PFSK-1 (cell line): ENCODE measurements around the genes CORO7, SMIM22 and EEF2KMT.

- RRBS: 76% methylated on average over 13 of the region's 26 CpGs
Observed at GRCh38 chr16:4376070-4376627, 4.5 kb downstream of the VASN start.

DNA sequence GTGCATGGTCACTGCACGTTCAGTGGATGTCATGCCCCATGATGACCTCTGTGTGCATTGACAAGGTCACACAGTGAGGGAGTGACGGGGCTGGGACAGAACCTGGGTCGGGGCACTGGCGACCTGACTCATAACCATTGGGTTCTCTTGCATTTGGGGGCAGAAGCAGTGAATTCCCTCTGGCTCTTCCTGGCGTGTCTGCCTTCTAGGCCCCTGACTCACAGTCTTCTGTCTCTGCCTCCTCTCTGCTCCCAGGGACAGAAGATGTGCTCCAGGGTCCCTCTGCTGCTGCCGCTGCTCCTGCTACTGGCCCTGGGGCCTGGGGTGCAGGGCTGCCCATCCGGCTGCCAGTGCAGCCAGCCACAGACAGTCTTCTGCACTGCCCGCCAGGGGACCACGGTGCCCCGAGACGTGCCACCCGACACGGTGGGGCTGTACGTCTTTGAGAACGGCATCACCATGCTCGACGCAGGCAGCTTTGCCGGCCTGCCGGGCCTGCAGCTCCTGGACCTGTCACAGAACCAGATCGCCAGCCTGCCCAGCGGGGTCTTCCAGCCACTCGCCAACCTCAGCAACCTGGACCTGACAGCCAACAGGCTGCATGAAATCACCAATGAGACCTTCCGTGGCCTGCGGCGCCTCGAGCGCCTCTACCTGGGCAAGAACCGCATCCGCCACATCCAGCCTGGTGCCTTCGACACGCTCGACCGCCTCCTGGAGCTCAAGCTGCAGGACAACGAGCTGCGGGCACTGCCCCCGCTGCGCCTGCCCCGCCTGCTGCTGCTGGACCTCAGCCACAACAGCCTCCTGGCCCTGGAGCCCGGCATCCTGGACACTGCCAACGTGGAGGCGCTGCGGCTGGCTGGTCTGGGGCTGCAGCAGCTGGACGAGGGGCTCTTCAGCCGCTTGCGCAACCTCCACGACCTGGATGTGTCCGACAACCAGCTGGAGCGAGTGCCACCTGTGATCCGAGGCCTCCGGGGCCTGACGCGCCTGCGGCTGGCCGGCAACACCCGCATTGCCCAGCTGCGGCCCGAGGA, 9.3 kb downstream of the VASN start:
- RRBS: 95% methylated on average over 4 of the region's 57 CpGs

- RRBS: no CpG with 5 or more reads among the region's 11 CpGs
Observed at GRCh38 chr16:4385778-4386404, 14.2 kb downstream of the VASN start.

DNA sequence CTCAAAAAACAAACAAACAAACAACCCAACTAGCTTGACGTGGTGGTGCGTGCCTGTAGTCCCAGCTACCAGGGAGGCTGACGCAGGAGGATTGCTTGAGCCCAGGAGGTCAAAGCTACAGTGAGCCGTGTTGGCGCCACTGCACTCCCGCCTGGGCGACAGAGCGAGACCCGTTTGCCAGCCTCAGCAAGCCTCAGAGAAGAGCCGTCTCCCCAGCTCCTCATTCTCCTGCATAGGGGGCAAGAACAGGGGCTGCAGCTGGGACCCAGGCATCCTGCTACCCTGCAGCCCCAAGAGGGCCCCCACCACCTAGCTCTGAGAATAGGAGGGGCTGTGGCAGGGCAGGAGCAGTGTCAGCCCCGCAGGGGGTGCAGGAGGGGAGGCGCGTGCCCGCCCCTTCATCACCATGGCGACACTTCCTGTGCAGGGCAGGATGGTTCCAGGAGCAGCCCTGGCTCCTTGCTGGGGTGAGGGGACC, 19.9 kb downstream of the VASN start:
- RRBS: no CpG with 5 or more reads among the region's 15 CpGs

- RRBS: no CpG with 5 or more reads among the region's 16 CpGs
Observed at GRCh38 chr16:4412306-4413037, 3.9 kb downstream of the CORO7 start.

GRCh38 chr16:4416064-4416752, at the start of gene CORO7:
Gene CORO7 (minus strand): TSS chr16:4416596.
- RRBS: 1% methylated on average over 51 of the region's 88 CpGs

DNA sequence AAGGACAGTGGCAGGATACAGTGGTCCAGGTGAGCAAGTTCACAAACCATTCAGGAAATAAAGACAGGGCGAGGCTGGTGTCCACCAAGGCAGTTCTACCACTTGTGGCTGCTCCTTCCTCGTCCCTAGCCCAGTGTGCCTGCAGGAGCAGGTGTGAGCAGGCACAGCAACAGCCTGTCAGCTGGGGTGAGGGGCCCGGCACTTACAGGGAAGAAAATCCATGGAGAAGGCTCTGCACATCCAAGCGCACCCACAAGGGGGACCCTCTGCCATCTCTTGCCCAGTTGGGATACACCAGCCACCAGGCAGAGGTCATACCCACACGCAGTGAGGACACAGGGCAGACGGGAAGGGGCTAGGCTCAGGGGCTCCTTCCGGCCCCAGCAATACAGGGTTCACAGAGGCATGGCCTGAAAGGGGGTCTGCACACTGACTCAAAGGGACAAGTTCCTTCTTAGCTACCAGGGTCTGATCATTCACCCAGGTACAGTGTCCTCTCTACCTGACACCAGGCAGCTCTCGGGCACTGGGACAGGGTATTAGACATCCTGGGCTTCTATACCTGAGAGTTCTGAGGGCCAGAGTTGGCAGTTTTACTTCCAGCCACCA, 27.0 kb downstream of the CDIP1 start:
- RRBS: no CpG with 5 or more reads among the region's 8 CpGs

GRCh38 chr16:4537131-4538164, 1.1 kb downstream of the CDIP1 start:
- RRBS: 77% methylated on average over 18 of the region's 53 CpGs

- RRBS: 35% methylated on average over 4 of the region's 33 CpGs
Observed at GRCh38 chr16:4664499-4665629, 28.5 kb upstream of the NUDT16L1 start.

GRCh38 chr16:4677891-4678641, 15.3 kb upstream of the NUDT16L1 start:
- RRBS: no CpG with 5 or more reads among the region's 15 CpGs

DNA sequence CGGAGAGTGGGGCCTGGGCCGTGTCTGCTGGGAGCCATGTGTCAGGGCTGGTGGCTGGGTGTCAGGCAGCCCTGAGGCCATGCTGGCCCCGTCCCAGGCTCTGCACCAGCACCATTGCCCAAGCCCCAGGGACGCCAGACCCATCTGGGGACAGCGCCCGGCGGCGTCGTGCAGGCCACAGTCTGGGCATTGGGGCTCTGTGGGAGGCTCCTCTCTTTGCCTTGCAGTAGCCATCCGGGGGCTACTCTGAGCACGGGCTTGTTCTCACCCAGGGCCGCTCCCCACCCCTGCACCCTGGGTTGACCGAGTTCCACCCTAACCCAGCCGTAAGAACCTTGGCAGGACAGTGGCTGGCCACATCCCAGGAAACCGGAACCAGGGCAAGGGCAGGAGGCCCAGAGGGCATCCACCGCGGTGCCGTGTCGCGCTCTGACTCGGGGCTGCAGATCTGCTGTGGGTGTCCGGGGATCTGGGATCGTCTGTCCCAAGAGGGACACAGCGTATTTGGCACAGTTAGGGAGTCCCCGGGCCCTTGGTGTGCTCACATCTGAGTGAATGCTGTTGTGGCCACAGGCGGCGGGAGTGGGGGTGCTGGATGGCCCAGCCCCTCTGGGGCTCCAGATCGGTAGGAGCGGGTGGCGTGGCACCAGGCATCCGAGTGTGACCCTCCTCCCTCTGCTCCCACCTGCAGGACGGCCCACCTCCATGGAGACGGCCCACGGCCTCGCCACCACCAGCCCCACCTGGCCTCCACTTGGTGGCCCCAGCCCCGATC, 5.1 kb upstream of the NUDT16L1 start:
- RRBS: 92% methylated on average over 12 of the region's 36 CpGs

GRCh38 chr16:4795007-4795531, at the start of gene SMIM22:
Gene SMIM22 (plus strand): TSS chr16:4795369.
- RRBS: no CpG with 5 or more reads among the region's 8 CpGs

- RRBS: 10% methylated on average over 10 of the region's 42 CpGs
Observed at GRCh38 chr16:4801988-4802476, 401 bp downstream of the ROGDI start.

- RRBS: no CpG with 5 or more reads among the region's 1 CpG
Observed at GRCh38 chr16:4828997-4829475, 18.1 kb downstream of the GLYR1 start.

GRCh38 chr16:4884630-4885417, 37.5 kb downstream of the UBN1 start:
- RRBS: no CpG with 5 or more reads among the region's 31 CpGs

GRCh38 chr16:4910713-4910986, 26.3 kb downstream of the PPL start:
- RRBS: no CpG with 5 or more reads among the region's 10 CpGs

- RRBS: no CpG with 5 or more reads among the region's 4 CpGs
Observed at GRCh38 chr16:4976633-4977018, 18.5 kb downstream of the SEC14L5 start.

DNA sequence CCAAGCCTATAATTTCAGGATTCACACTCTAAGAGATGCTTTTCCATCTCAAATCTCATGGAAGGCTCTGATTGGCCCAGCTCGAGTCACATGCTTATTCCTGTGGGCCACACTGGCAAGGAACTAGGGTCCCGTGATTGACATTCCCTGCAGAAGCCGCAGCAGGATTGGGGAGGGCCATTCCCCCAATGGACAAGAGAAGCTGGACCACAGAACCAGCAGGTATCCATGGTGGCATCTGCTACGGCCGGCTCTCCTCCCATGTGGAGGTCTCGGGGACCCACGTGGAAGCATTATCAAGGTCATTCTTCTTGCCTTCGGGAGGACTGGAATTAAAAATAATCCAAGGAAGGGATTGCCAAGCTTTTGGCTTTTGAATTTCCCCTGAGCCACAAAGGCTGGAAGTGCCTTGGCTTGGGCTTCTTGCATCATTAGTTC, 16.2 kb downstream of the NAGPA start:
- RRBS: no CpG with 5 or more reads among the region's 8 CpGs

DNA sequence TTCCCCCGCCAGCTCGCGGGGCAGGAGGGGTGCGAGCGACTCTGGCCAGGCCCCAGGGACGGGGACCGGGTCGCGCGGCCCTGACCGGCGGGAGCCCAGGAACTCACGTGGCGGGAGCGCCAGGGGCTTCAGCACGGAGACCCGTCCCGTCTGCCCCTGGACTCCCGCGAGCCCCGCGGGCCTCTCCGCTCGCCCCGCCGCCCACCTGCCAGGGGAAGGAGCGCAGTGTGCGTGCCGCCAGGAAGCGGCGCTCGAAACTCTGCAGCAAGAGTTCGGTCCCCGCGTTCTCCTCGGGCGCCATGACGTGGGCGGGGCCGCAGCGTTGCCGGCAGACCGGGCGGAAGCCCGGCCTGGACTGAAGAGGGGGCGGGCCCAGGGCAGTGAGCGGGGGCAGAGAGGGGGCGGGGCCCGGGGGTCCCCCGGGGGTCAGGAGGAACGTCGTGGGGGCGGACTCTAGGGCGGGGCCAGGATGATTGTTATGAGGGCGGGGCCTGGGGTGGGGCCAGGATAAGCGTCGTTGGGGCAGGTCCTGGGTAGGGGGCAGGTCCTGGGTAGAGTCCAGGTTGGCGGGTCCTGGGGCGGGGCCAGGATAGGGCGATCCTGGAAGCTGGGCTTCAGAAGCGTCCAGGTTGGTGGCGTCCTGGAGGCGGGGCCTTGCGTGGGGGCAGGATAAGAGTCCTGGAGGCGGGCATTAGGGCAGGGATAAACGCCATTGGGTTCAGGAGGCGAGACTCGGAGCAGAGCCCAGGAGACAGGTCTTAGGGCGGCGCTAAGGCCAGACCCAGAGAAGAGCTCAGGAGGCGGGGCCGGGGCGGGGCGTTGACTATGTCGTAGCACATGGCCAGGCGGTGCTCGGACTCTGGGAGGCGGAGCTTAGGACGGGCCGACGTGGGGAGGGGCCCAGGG, at the start of gene EEF2KMT:
Gene EEF2KMT, minus strand, starts transcription at position 357 of the 906 bp plus-strand sequence.
- RRBS: 1% methylated on average over 2 of the region's 81 CpGs

DNA sequence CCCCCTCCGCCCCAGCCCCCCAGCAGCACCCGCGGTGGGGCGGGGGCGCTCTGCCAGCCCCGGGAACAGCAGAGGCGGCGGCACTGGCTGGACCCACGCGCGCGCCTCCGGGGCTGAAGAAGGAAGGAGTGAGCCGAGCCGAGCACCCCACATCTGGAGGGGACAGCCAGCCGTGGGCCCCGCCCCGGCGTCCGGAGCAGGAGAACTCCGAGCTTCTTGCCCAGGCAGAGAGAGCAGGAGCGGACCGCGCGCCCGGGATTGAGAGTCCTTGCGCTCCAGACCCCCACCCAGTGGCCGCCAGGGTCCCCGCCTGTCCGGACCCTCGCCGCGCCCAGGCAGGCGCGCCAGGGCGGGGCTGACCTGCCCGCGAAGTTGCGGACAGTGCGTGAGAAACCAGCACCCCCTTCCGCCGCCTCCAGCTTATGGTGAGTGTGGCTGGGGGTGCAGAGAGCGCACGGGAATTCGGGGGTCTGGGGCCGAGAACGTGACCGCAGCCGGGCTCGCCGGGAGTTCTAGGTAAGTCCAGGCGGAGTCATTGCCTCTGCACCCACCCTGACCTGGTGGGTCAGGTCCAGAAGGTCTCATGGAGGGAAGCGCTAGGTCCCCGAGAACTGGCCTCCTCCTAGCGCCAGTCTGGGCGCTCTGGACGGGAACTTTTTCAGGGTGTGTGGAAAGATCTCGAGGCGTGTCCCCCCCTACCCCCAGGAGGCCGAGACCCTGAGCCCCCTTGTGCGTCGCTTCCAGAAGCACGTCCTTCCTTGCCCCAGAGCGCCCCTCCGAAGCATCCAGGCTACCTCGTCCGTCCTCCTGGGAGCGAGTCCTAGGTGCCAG, 868 bp downstream of the RBFOX1 start:
- RRBS: 30% methylated on average over 24 of the region's 68 CpGs